Mucosa of descending colon (tissue), 1 donor: ENCODE measurements around a stretch of chr16.

GRCh38 chr16:85138562-85139043, 26.3 kb upstream of the CIBAR2 start:
- PRO-cap, result no peak

GRCh38 chr16:85171975-85172402, 59.7 kb upstream of the CIBAR2 start:
- PRO-cap, result no peak

GRCh38 chr16:85181055-85182211, 69.2 kb upstream of the CIBAR2 start:
- PRO-cap, result no peak

DNA sequence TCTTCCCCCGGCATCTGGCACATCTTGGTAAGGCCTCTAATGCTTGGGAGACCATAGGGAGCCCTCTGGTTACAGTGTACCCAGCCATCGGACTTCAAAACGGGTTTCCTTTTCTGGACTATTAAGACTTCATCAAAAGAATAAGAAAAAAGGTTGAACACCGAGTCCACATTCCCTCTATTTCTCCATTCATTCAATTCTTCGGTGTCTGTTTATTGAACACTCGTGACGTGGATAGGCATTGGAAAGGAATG, 80.7 kb upstream of the CIBAR2 start:
- PRO-cap, result no peak

DNA sequence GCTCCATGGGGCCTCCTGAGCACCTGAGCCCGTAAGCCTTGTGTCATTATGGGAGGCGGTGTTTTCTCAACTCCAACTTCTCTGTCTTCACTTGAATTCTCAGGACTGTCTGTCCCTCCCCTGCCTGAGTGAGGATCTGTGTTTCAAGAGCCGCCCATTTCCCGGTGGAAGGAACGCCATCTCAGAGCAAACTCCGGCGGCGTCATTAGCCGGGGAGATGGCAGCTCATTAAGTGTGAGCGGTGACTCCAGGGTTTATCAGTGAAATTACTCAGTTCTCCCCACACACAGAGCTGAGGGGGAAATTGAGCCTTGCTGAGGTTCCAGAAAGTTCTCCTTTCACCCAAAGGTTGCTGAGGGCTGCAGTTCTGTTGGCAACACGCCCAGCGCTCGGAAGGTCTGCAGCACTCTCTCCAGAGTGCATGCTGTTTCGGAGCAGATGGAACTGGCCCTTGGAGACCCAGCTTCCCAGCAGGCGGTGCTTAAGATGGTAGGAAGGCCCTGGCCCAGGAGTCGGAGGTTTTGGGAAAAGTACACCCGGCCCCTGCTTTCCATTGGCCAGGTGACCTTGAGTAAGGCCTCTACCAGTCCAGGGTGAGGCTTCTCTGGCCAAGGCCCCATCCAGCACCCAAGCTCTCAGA, 167.5 kb upstream of the CIBAR2 start:
- PRO-cap, result no peak

DNA sequence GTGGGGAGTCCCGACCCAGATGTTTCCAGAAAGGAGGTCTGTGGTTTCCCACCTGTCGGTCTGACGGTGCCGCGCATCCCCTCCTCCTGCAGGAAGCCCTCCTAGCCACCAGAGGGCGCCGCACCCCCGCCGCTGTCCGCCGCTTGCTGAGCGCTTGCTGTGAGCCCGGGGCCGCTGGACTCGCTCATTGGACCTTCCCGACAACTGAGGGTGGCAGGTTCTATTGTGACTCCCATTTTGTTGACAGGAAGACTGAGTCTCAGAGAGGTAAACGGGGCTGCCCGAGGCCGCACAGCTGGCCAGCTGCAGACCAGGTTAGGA, 191.0 kb upstream of the CIBAR2 start:
- PRO-cap, result no peak

- PRO-cap, result no peak
Measured at GRCh38 chr16:85372686-85373289, 240.3 kb upstream of the GSE1 start.

DNA sequence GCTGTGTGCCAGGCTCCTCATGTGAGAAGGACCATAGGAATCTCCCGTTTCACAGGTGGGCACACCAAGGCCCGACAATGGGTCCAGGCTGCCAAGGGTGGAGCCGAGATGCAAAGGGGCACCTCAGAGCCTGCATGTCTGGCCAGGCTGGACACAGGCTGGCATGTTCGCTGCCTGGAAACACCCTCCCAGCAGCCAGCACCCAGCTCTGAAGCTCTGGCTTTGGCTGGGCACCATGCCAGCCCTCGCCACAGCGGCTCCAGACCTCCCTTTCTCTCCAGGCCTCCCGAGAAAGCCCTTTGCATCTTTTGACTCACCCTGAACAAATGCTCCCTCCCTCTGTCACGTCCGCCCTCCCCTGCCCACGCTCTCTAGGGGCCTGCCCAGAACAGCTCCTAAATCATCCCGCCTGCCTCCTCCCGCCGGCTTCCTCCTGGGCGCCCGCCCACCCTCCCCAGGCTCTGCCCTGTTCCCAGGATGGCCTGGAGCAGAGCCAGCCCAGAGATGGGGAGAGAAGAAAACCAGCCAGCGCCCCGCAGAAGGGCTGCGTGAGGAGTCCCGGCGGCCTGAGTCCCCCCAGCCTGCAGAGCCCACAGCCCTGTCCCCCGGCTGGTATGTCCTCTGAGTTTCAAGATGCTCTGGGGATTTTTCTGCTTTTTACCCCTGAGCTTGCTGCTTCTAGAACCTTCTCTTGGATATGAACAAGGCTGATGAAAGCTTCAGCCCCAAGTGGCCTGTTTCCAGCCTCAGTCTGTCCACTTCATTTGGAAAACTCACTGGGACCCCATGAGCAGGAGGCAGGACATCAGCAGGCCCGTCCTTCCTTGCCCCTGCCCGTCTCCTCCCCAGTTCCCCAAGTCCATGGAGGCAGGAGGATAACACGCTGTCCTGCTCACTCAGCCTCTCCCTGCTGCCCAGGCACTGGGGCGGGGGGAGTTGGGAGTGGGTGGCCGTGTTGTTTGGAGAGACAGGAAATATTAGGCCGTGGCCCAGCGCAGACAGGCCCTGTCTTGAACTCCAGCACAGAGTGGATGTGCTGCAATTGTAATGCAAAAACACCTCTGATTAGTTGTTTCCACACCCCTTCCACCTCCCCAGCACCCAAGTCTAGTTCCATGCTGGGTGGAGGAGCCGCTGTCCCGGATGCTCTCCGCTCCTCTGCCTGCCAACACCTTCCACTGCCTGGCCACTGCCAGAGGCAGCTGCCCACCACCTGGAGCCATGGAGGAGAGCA, 217.3 kb upstream of the GSE1 start:
- PRO-cap, result no peak

GRCh38 chr16:85439302-85439942, 173.7 kb upstream of the GSE1 start:
- PRO-cap, result no peak

DNA sequence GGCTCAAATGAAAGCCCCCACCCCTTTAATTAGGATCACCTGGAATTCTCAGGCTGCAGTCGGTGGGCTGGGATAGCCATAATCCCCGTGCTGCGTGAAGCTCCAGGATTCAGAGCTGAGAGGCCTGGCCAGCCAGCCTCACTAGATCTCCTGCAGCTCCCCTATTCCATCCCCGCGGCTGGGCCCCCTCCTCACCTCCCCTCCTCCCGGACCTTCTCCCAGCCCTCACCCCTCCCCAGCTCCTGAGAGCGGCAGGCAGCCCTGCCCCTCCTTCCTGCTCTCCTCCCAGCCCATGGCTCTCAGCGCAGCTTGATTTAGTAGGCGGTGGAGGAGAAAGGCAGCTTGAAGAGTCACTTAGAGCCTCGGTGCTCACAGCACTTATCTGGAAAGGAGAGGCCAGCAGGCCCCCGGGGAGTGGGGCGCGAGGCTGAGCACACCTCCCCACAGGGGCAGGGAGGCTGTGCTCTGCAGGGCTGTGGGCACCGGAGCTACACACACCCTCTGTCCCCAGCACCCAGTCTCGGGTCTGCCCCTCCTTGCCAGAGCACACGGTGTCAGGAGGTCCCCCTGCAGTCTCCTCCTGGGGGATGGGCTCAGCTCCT, 151.4 kb upstream of the GSE1 start:
- PRO-cap, result unidirectional peak, plus-strand start at position 320 of the sequence

DNA sequence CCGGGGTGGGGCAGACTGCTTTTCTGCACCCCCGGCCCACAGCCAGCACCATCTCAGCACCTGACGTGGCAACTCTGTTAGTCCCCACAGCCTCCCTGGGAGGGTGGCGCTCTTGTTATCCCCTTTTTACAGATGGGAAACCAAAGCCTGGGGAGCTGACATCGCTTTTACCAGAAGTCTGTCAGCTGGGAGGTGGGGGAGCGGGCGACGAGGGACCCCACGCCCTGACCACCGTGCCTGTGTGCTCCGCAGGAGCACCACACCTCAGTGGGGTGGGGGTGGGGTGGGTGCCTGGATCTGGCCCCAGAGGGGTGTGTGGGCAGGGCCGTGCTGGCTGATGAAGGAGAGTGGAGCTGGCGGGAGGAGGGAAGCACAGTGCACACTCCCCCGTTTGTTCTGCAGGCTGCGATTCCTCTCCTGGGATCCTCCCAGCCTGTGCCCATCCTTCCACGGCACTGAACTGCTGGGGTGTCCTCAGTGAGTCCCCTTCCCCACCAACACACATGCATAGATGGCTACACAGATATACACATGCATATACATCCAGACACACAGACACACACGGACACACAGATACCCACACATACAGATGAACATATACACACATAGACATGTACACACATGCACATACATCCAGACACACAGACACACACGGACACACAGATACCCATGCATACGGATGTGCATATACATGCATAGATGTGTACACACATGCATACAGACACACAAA, 115.2 kb upstream of the GSE1 start:
- PRO-cap, result no peak

- PRO-cap, result no peak
Measured at GRCh38 chr16:85514343-85514975, 98.7 kb upstream of the GSE1 start.

GRCh38 chr16:85531293-85532085, 81.6 kb upstream of the GSE1 start:
- PRO-cap, result no peak

GRCh38 chr16:85536042-85536566, 77.0 kb upstream of the GSE1 start:
- PRO-cap, result no peak

GRCh38 chr16:85565355-85565843, 47.7 kb upstream of the GSE1 start:
- PRO-cap, result no peak

DNA sequence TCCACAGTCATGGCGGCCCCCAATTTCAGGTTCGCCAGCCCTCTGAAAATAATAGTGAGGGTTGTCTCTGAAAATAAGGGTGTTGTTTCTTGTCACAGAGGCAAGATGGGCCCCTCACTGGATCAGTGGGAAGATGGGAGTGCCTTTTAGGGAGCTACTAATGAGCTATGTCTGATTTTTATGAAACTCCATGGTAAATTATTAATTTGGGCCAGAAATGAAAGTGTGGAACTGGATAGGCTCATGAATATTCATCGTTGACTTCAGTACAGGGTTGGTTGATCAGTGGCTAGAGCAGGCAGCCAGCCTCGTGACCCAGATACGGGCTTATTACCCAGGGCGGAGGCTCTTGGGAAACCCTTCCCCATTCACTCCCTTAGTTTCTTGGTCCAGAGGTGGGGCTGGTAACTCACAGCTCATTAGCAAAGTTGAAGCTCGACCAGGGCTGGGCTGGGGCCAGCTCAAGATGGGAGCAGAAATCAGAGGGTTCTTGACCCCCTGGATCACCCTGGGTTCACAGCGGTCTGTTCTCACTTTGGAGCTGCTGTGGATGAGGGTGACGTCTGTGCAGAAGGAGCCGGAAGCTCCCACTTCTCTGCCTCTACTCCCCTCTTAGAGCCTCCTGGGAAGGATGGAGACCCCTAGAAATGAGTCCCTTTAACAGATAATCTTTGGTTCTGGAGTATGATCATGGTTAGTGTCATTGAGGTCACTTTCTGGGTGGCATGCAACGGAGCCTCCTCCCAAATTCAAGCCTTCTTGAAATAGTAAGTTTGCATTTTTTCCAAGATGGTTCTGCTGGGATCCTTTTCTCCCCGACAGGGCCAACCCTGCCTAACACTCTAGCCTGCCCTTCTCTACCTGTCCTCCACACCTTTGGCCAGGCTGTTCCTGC, 44.6 kb upstream of the GSE1 start:
- PRO-cap, result bidirectional peak, plus-strand start at position 419 of the sequence, minus-strand start at position 127 of the sequence

GRCh38 chr16:85599052-85599990, 13.8 kb upstream of the GSE1 start:
- PRO-cap, result no peak

GRCh38 chr16:85599991-85600614, 13.0 kb upstream of the GSE1 start:
- PRO-cap, result no peak

DNA sequence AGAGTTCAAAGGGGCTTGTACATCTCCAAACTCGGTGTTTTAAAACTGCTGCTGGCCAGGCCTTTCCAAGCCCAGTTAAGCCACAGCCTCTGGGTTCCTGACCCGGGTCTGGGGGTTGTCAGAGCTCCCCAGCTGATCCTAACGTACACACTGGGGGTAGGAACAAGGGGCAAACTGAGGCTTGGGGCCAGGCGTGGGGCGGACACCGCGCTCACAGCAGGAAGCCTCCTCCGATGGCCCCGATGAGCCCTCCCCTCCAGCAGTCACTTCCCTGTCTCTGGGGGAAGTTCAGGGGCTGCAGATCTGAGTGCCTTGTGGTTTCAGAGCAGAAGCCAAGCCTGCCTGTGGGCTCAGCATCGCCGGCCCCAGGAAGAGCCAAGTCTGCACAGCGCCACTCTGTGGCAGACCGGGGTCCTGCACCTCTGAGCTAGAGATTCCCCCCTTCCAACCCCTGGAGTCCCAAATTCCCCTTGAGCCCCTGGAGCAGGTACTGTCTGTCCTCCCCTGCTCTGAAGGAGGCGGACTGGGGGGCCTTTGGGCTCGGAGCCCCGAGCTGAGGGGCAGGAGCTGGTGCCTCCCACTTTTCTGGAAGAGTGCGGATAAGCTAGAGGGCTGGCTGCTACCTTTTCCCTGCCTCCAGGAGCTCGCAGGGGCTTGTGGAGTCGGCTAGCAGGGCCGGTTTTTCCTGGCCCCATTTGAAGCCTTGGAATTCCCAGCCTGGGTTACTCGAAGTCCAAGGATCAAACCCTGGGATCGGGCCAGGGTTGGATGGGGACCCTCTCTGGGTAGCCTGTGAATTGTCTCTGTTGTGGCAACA, 2.8 kb downstream of the GSE1 start:
- PRO-cap, result no peak

DNA sequence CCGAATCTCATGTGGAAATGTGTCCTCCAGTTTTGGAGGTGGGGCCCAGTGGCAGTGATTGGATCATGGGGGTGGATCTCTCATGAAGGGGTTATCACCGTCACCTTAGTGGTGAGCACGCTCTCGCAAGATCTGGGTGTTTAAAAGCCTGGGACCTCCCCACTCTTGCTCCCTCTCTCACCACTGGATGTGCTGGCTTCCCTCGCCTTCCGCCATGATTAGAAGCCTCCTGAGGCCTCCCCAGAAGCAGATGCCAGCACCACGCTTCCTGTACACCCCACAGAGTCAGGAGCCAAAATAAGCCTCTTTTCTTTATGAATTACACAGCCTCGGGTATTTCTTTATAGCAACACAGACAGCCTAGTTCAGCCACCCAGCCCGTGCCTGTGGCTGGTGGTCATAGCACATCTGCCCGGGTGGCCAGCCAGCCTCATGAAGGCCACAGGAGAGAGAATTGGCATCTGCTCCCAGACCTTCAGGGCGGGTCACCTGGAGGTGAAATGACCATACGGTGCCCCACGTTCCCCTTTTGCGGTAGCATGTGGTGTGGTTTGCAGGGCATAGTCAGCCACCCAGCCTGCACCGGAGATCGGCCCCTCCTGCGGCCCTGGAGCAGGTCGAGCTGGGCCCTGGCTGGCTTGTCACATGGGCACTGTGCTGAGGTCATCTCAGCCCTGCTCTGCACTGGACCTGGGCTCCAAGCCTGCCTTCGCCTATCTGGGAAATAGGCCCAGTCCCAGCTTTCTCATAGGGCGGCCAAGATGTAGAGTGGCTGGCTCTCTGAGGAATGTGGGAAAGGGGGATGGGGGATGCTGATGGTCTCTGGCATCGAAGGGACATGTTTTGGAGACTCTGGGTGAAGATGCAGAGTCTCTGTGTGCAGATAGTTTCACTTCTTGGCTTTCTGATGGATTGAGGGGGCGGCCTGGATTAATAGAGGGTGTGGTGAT, 16.1 kb downstream of the GSE1 start:
- PRO-cap, result no peak